Cardiac muscle cell (in vitro differentiated cells and primary cell): ENCODE data around the genes CNGA2, GABRQ, MAGEA12, ATP2B3 and PDZD4.

DNA sequence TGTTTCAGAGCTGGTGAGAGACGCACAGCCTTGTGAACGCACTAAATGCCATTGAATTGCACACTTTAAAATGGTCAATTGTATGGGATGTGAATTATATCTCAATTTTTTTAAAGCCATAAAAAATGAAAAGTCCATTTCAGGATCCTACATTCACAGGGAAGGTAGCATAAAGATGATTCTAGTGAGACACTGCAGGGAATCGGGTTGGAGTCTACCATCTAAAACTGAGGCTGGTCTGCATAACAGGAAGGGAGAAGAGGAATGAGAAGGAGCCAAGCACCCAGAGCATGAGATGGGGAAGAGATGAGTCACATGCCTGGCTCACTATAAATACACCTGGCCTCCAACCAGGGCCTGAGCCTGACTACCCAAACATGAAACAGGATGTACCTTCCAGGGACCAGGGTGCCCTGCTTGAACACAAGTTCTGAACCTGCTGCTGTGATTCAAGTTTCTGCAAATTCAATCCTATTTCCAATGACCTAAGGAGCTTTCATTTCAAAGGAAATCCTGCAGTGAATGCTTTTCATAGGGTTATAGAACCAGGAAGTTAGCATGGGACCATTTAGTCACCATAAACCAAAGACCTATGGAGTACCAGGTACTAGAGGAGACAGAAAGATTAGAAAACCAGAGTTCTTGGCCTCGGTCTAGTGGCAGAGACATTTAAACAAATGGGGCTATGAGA lies 24.9 kb downstream of the CD99L2 start:
- RAMPAGE, long total RNA: no peak
- RRBS: no CpG with 5 or more reads among the region's 4 CpGs

- RAMPAGE, long total RNA: no peak
- RRBS: no CpG with 5 or more reads among the region's 22 CpGs
These were observed 6.5 kb downstream of the FATE1 start for GRCh38 chrX:151722346-151722780.

DNA sequence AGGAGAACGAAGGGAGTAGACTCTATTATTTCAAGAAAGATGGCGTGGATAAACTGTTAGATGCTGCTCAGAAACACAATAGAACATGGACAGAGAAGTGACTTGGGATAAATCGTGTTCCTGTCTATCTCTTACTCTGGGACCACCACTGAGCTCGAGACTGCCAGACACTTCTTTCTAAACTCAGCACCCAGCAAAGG lies at the start of gene CNGA2:
Gene CNGA2, plus strand, starts transcription at position 15 of the 200 bp plus-strand sequence.
- RAMPAGE, long total RNA: no peak
- RRBS: no CpG with 5 or more reads among the region's 4 CpGs

DNA sequence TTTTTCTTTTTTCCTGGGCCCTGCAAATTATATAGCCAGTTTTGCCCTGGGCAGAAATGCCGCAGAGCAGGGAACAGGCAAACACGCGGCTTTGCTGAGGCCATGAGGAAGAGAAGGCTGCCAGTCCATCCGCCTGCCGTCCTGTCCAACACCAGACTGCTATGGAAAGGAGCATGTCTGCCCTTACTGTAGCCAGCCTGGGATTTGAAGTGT lies 1.7 kb upstream of the GABRE start:
- RAMPAGE, long total RNA: no peak
- RRBS: no CpG with 5 or more reads among the region's 5 CpGs

GRCh38 chrX:151985859-151986063 lies 11.3 kb upstream of the GABRE start:
- RAMPAGE, long total RNA: no peak
- RRBS: no CpG with 5 or more reads among the region's 2 CpGs

- RAMPAGE, long total RNA: no peak
- RRBS: 8% methylated on average over 17 of the region's 57 CpGs
These were observed at the start of gene GABRQ for GRCh38 chrX:152637565-152638335. Gene GABRQ (plus strand): TSS chrX:152637895.

DNA sequence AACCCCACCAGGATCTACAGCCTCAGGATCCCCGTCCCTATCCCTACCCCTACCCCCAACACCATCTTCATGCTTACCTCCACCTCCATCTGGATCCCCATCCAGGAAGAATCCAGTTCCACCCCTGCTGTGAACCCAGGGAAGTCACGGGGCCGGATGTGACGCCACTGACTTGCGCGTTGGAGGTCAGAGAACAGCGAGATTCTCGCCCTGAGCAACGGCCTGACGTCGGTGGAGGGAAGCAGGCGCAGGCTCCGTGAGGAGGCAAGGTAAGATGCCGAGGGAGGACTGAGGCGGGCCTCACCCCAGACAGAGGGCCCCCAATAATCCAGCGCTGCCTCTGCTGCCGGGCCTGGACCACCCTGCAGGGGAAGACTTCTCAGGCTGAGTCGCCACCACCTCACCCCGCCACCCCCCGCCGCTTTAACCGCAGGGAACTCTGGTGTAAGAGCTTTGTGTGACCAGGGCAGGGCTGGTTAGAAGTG lies at the start of gene MAGEA12:
Gene MAGEA12, plus strand, starts transcription at position 167 of the 485 bp plus-strand sequence.
- RAMPAGE, long total RNA: no peak
- RRBS: no CpG with 5 or more reads among the region's 22 CpGs

DNA sequence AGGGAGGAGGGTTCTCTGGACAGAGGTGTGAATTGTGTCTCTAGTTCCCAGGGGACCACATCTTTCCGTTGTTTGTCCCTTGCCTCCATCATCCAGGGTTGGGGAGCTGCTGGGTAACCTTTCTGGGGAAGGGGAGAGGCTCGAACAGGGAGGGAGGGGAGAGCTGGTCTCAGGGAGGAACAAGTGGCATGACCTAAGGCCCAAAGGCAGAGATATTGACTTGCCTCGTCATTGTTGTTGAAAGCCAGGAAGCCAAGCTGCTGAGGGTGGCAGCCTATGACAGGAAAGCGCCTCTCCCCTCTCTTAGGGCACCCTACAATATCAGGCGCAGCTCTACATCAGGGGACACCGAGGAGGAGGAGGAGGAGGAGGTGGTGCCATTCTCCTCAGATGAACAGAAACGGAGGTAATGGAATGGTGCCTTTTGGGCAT lies 20.8 kb downstream of the ZNF185 start:
- RAMPAGE, long total RNA: no peak
- RRBS: no CpG with 5 or more reads among the region's 7 CpGs

DNA sequence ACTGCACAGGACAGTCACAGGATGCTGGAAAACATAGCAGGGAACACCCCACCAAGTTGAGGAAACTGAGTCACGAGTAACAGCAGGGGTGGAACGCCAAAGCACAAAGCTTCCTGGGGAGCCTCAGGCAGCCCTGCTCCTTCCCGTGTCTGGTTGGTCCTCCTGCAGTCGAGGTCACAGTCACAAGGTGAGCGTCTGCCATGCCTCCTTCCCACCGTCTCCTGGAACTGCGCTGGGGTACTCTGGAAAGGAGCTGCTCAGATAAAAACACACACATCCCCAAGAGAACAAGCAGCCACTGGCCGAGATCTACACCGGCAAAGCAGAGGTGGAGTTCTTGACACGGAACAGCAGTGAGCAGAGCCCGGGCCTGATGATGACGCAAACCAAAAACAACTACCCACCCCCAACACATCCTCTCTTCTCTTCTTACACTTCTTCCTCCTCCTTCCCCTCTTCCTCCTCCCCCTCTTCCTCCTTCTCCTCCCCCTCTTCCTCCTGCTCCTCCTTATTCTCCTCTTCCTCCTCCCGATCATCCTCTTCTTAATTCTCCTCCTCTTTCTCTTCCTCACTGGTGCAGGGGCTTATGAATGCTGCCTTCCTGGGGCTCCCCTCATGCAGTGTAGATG lies 4.7 kb downstream of the PNMA5 start:
- RAMPAGE, long total RNA: no peak
- RRBS: 43% methylated on average over 2 of the region's 13 CpGs

DNA sequence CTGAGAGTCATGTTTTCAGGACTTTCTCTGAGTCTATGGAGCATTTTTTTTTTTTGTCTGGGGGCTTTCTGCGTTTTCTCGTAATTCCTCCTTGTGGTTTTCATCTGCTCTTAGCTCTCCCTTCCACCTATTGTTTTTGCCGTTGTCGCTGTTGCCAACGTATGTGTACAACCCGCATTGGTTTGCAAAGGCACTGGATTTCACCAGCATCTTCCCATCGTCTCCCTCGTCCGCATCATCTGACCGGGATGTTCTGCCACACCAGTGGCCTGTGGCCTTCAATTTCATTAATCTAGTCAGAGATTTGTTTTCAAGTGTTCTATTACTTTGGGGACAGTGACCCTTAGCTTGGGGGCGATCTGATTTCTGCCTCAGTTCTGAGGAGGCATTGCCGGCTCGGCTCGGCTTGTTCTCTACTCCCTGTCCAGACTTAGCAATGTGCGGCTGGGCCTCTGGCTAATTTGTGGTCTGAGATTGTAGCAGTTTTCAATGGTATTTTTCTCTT lies 14.6 kb downstream of the PNMA6E start:
- RAMPAGE, long total RNA: no peak
- RRBS: no CpG with 5 or more reads among the region's 15 CpGs

DNA sequence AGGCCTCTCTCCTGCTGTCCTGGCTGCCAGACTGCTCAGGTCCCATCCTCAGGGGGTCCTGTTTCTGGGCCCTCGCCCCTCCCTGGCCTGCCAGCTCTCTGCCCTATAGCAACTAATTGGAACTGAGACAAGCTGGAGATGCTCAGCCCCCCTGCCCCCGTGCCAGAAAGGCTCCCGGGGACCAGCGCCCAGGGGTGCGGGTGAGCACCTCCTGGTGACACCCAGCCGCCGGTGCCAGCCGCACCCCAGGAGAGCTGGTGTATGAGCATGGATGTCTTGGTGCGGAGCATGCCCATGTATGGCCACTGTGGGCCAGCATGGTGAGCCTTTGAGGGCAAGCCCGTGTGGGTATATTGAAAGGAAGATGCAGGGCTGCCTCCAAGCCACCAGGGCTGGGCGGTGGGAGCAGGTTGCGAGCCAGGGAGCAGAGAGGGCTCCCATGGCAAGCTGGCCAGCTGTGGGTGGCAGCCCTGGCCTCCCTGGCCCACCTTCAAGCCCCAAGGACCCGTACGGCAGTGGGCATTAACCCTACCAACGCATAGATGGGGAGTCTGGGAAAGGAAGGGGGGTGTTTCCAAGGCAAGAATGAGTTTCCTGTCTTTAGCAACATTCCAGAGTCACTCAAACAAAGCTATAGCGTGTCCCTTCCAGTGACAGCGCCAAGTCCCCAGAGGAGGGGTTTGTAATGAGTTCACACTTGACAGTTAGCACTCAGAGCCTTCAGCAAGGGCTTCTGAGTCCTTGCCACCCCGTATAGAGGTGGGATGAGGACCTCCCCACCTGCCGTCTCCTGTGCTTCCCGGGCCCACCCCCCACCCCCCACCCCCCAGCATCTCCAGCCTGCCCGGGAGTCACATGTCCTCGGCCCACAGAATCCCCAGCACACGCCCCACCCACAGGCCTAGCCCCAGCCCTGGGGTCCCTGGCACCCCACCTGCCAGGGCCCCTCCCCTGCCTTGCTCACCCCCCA lies 1.6 kb downstream of the BGN start:
- RAMPAGE, long total RNA: no peak
- RRBS: 31% methylated on average over 7 of the region's 23 CpGs

DNA sequence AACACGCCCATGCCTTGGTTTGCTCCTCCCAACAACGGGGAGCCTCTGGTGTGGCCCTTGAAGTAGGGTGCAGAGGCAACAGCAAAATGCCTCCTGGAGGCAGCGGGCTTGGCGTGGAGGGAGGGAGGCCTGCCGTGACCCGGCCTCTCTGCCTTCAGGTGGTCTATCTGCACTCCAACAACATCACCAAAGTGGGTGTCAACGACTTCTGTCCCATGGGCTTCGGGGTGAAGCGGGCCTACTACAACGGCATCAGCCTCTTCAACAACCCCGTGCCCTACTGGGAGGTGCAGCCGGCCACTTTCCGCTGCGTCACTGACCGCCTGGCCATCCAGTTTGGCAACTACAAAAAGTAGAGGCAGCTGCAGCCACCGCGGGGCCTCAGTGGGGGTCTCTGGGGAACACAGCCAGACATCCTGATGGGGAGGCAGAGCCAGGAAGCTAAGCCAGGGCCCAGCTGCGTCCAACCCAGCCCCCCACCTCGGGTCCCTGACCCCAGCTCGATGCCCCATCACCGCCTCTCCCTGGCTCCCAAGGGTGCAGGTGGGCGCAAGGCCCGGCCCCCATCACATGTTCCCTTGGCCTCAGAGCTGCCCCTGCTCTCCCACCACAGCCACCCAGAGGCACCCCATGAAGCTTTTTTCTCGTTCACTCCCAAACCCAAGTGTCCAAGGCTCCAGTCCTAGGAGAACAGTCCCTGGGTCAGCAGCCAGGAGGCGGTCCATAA lies 9.2 kb upstream of the ATP2B3 start:
- RAMPAGE, long total RNA: no peak
- RRBS: no CpG with 5 or more reads among the region's 25 CpGs

DNA sequence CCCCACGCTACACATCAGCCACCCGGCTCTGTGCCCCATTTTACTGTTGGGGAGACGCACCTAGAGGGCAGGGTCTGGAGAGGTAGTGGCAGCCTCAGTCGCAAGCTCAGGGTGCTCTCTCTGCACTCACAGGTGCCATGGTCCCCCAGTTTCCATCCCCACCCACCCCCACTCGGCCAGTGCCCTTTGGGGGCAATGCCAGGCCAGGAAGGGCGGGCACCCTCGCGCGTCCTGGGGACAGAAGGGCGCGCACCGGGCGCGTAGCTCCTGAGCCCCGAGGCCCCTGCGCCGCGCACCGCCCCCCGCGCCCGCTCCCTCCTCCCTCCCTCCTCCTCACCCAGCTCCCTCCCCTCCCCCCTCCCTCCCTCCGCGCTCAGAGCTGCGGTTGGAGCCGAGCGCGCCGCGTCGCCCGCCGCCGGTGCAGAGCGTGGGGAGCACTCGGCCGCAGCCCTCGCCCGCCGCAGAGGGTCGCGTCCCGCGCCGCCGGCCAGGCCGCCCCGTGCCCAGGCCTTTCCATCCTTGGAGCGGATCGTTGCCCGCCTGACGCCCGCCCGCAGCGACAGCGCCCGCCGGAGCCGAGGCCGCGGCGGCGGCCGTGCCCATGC lies at the start of gene ATP2B3:
Gene ATP2B3, plus strand, starts transcription at position 376 of the 605 bp plus-strand sequence.
- RAMPAGE, long total RNA: no peak
- RRBS: 4% methylated on average over 17 of the region's 64 CpGs

DNA sequence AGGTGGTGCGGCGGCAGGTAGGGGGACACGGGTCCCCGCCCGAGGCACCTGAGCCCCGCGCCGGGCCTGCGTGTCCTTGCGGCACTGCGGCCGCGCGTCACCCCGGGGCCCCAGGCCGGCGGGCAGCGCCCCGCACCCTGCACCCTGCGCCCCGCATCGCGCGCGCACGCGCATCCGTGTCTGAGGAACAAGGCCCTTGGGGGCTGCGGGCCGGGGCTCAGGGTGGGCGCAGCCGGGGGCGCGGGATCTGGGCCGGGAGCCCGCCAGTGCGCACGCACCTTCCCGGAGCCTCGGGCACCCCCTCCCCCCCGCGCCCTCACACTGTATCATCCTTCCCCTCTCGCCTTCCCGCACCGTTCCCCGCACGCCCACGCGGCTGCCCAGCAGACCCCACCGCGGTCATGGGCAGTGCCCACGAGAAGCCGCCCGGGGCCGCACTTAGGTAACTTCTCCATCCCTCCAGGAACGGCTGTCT lies 564 bp downstream of the ATP2B3 start:
- RAMPAGE, long total RNA: no peak
- RRBS: 10% methylated on average over 22 of the region's 56 CpGs

GRCh38 chrX:153588648-153588942 lies 10.3 kb downstream of the CCNQ start:
- RAMPAGE, long total RNA: no peak
- RRBS: 88% methylated on average over 5 of the region's 9 CpGs

- RAMPAGE, long total RNA: no peak
- RRBS: no CpG with 5 or more reads among the region's 9 CpGs
These were observed 6.0 kb downstream of the CCNQ start for GRCh38 chrX:153592912-153593380.

GRCh38 chrX:153829777-153830559 lies at the start of gene PDZD4:
Gene PDZD4 (minus strand): TSS chrX:153830544.
- RAMPAGE, long total RNA: no peak
- RRBS: 11% methylated on average over 31 of the region's 86 CpGs

- RAMPAGE, long total RNA: no peak
- RRBS: no CpG with 5 or more reads among the region's 21 CpGs
These were observed 636 bp downstream of the NAA10 start for GRCh38 chrX:153934157-153934644.

DNA sequence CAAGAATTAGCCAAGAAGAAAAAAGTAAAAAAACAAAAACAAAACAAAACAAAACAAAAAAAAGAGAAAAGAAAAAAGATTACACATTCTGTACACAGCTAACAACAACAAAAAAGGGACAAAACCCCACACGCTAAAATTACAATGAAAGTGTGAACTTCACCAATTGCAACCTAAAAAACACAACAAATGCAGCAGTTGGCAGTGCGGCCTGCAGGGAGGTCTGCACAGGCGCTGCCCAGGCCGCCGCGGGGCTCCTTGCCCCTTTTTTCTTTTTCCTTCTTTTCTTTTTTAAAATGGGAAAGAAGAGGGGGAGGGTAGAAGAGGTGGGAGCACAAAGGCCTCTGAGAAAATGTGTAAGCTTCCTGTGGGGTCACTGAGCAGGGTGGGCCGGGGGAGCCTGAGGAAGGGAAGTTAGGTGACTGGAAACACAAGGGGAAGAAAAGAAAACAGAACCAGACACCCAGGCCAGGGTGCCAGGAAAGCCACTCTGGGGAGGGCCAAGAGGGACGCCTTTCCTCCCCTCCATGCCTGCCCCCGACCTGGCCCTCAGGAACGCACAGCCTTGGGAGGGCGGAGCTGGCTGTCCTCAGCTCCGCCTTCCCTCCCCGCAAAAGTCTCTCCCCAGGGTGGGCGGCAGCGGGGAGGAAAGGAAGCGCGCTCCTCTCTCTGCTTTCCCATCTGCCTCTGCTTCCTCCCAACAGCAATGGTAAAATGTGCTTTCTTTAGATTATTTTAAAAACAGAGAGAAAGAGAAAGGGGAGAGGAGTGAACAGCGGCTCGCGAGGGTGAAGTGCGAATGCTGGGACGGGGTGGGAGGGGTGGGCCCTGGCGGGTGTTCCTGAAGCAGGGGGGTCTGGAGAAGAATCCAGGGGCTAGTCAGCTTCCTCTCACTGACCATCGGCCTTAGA lies 4.3 kb upstream of the RENBP start:
- RAMPAGE, long total RNA: no peak
- RRBS: no CpG with 5 or more reads among the region's 24 CpGs

- RAMPAGE, long total RNA: no peak
- RRBS: 4% methylated on average over 8 of the region's 36 CpGs
These were observed 8.9 kb upstream of the RENBP start for GRCh38 chrX:153953043-153953958.